ENCODE results near the gene SPDYE13.

DNA sequence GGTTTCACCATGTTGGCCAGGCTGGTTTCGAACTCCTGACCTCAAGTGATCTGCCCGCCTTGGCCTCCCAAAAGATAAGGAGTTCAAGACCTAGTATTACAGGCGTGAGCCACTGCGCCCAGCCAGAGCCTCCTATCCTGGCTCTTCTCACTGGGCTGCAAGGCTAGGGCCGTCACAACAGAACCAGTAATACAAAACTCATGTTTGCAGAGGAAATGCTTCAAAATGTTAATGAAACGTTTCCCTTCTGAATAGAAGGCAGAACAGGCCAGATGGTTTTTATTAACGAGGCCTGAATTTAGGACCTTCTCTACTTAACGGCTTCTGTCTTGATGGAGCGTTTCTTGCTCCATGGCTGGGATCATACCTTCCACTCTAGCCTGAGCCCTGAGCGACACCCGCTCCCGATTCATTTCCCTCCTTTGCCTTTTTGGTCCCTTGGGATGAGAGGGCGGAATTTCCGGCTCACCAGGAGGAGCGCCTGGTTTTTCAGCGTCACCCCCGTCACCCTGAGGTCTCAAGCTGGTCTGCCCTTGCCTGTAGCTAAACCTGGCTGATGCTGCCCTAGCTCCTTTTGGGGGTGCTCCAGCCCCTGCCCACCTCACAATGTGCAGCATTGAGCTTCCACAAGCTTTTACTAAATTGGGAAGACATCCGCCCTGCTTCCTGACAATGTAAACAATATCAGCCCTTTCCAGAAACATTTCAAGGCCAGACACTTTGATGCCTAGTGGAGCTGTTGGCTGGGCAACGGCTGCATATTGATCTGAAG is 5.1 kb downstream of the CLIP2 start:
- PRO-cap: bidirectional peak, plus-strand start at position 512 of the sequence, minus-strand start at position 382 of the sequence

- PRO-cap: no peak
Measured at GRCh38 chr7:74324757-74325477, 35.7 kb downstream of the CLIP2 start.

- PRO-cap: no peak
Measured at GRCh38 chr7:74350683-74351167, 61.5 kb downstream of the CLIP2 start.

- PRO-cap: bidirectional peak, plus-strand start at chr7:74455495, minus-strand start at chr7:74455403
Measured at GRCh38 chr7:74454889-74455796, 1.4 kb downstream of the GTF2IRD1 start.

GRCh38 chr7:74482674-74483033 is 28.9 kb downstream of the GTF2IRD1 start:
- PRO-cap: no peak

DNA sequence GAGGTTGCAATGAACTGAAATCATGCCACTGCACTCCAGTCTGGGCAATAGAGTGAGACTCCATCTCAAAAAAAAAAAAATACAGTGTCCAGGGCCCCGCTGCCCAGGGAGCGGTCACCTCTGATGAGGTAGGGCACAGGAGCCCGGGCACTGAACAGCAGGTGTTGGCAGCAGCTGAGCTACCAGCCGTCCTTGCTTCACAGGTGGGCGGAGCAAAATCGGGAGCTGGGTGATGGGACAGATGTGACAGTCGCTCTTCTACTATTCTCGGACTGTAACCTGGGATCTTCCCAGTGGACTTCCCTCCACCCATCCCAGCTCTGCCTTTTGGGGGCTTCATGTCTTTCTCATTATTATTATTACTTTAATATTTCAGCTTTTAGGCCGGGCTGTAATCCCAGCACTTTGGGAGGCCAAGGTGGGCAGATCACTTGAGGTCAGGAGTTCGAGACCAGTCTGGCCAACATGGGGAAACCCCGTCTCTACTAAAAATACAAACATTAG is 49.4 kb downstream of the GTF2IRD1 start:
- PRO-cap: no peak

GRCh38 chr7:74513926-74514806 is 60.5 kb downstream of the GTF2IRD1 start:
- PRO-cap: no peak

DNA sequence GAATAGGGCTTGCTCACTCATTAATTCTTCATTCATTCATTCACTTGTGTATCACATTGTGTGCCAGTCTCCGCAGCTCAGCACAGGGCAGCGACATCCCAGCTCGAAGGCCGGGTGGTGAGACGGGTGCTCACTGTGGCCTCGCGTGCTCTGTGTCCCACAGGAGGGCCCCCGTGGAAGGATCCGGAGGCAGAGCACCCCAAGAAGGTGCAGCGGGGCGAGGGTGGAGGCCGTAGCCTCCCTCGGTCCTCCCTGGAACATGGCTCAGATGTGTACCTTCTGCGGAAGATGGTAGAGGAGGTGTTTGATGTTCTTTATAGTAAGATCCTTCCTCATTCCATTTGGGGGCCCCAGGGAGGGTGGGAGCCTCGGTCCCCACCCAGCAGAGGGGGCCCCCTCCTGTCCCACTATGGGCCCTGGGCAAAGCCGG is 61.6 kb downstream of the GTF2IRD1 start:
- PRO-cap: no peak

DNA sequence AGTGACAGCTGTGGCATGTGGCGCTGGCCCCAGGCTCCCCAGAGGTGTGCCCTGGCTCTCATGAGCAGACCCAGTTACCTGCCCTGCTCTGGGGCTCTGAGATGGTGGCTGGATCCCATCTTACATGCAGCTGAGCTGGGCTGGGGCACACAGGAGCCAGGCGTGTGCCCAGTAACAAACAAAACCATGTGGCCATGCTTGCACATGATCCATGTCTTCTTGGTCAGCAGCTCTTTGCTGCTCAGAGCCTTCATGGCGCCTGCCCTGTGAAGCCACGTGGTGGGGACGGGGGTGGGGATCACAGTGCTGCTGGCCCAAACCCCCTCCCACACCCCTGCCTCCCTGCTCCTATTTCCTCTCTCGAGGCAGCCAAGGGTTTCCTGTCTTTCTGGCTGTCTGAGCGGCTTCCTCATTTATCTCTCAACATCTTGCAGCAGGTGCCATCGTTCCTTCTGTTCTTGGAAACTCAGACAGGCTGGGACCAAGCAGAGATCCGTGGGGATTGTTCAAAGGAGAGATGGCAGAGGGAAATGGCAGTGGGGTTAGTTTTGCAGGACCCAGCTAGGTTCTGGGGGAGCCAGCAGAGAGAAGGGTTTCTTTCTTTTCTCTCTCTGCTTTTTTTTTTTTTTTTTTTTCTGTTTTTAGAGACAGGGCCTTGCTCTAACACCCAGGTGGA is 40.1 kb upstream of the GTF2I start:
- PRO-cap: no peak

DNA sequence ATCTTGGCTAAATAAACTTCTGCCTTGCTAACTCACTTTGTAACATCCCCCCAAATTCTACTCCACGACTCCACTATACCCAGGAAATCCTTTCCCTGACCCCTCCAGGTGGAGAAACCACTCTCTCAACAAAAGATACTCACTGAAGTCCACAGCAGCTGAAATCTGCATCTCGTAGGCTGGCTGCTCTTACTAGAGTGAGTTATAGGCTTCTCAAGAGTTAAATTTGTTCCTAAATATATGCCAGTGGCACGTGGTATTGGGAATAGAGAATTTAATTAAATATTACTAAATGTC is 1.6 kb upstream of the GTF2I start:
- PRO-cap: no peak

DNA sequence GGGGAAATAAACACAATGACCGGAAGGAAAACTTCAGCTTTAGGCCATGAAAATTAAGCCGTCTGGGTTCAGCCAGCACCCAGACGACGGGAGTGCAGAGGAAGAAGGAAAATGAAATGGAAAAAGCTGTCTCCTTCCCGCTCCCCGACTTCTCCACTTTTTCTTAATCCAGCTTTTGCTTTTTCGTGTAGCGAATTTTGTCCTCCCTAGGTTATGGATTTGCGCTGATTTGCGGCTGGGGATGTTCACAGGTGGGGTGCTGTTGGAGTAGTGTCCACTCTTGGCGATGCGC is 1.2 kb downstream of the GTF2I start:
- PRO-cap: bidirectional peak, plus-strand start at position 82 of the sequence, minus-strand start outside the sequence

DNA sequence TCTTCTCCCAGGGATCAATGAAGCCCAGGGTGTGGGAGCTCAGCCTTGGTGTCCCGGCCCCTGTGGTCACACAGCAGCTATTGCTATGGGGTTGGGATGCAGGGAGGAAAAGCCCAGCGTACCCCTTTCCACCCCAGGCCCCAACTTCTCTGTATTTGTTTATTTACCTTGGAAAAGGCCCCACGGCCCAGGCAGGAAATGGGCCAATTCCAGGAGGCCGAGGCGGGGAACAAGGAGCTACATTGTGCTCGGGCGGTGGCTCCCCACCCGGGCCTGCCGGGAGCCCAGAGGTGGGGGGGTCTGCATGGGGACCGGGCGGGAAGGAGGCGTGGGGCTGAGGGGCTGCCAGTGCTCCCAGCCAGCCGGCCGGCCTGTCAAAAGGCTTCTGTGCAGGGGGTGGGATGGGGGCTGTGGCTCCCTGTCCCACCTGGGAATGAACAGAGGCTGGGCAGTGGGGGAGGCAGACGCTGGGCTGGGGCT is 23.4 kb upstream of the GTF2IRD2 start:
- PRO-cap: no peak

GRCh38 chr7:75025899-75026644 is 47.5 kb downstream of the RCC1L start:
- PRO-cap: no peak

GRCh38 chr7:75280520-75281084 is at the start of gene SPDYE13:
Gene SPDYE13 (plus strand): TSS chr7:75280790.
- PRO-cap: no peak

DNA sequence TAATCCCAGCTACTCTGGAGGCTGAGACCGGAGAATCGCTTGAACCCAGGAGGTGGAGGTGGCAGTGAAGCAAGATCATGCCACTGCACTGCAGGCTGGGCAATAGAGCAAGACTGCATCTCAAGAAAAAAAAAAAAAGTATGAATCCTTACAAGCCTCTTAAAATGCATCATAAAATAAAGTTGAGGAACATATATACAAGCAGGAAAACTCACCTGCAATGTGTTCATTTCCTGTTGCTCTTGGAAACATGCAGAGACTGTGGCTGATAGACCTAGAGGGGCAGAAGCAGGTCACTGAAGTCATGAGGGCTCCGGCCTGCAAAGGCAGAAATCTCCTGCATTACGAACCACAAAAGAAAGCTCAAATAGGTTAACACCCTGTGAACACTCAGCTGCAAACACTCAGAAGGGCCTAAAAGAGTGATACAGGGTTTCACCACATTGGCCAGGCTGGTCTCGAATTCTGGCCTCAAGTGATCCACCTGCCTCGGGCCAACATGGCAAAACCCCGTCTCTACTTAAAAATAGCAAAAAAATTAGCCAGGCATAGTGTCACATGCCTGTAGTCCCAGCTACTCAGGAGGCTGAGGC is 33.7 kb downstream of the SPDYE5 start:
- PRO-cap: no peak

- PRO-cap: no peak
Measured at GRCh38 chr7:75542705-75543148, 50.6 kb downstream of the SPDYE5 start.

DNA sequence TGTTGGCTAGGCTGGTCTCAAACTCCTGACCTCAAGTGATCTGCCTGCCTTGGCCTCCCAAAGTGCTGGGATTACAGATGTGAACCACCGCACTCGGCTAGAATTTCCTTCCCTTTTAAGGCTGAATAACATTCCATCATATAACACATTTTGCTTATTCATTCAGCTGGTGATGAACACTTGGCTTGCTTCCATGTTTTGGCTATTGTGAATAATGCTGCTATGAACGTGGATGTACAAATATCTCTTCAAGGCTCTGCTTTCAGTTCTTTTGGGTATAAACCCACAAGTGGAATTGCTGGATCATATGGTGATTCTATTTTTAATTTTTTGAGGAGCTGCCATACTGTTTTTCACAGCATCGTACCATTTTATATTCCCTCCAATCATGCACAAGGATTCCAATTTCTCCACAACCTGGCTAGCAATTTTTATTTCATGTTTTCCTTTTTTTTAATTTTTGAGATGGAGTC is 67.4 kb downstream of the HIP1 start:
- PRO-cap: no peak

DNA sequence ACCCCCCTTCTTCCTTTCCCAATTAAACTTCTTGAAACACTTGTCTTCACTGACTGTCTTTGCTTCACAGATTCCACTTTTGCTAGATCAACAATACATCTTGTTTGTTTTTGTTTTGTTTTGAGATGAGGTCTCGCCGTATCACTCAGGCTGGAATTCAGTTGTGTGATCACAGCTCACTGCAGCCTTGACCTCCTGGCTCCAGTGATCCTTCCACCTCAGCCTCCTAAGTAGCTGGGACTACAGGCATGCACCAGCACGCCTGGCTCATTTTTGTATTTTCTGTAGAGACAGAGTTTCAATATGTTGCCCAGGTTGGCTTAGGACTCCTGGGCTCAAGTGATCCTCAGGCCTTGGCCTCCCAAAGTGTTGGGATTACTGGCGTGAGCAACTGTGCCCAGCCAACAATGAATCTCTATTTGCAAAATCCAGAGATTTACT is 59.6 kb downstream of the HIP1 start:
- PRO-cap: no peak

GRCh38 chr7:75687881-75689294 is 50.4 kb downstream of the HIP1 start:
- PRO-cap: no peak

GRCh38 chr7:75905794-75906627 is 8.9 kb upstream of the POR start:
- PRO-cap: unidirectional peak, minus-strand start at chr7:75906003